ENCODE measurements around the gene DHCR24.

- PRO-cap, result no peak
- RAMPAGE, long total RNA, 4 experiments, result no peak in any of the 4 experiments
Measured at GRCh38 chr1:54226282-54227038, 26.5 kb downstream of the MRPL37 start.

DNA sequence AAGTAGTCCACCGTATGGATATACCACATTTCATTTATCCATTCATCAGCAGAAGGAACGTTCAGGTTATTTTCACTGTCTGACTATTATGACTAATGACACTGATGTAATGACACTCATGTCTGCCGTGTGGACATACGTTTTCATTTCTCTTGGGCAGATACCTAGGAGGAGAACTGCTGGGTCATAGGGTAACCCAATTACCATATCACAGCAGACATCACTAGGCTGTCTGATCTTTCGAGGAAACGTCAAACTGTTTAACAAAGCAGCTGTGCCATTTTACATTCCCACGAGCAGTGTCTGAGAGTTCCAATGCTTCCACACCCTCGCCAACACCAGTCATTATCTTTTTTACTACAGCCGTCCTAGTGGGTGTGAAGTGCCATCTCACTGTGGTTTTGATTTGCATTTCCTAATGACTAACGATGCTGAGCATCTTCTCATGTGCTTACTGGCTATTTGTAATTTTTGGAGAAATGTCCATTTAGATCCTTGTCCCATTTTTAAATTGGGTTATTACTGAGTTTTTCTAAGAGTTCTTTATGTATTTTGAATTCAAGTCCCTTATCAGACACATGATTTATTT lies 31.0 kb downstream of the MRPL37 start:
- PRO-cap, result no peak
- RAMPAGE, long total RNA, 4 experiments, result no peak in any of the 4 experiments

DNA sequence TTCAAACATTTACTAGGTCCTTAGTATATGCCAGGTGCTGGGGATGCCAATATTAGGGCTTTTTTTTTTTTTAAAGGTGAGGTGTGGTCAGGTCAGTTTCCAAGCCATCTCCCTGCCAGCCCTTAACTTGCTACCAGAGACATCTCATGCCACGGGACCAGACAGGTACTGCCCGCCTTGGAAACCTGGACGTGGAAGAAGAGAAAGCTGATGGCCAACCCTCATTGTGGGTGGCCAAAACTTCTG lies 78.2 kb downstream of the MRPL37 start:
- PRO-cap, result no peak
- RAMPAGE, long total RNA, 4 experiments, result no peak in any of the 4 experiments

DNA sequence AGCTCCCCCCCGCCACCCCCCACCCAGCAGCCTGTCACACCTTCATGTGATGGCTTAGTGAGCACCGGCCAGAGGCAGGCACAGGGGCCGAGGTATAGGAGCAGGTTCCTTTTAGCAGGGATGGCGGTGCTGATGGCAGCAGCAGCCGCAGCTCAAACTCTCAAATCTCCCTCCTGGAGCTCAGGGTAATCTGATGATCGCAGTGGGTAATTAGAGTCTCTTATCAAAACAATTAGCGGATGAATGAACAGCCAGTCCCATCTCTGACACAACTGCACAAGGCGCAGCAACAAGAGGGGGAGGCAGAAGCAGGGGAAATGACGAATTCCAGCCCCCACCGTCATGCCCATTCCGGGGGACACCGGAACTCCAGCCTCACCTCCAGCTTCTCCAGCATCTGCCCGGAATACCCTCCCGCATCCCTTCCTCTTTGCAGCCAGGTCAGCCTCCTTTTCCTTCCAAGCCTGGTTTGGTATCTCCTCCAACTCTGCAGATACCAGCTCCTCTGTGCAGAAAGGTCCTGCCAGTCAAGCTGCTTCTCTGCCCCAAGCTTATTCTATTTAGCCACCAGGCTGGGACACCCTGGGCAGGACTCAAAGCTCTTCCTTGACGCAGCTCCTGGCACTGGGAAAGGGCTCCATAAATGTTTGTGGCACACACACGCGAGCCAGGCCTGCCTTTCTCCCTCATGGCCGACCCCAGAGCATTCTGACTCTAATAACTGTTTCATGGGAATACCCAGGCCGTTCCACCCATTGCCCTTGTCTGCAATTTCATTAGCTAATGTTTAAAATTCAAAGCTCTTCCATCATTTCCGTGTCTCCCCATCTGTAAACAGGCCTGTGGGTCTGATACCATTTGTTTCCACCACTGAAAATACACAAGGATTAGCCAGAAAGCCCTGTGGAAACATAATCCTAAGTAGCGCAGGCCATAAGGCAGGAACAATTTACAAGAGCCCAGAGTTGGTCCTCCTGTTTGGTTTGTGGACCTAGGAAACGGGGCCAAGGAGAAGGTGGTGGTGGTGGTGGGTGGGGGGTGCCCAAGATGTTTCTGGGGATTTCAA lies 126.3 kb downstream of the MRPL37 start:
- PRO-cap, result no peak
- RAMPAGE, long total RNA, 4 experiments, result no peak in any of the 4 experiments

- PRO-cap, result no peak
- RAMPAGE, long total RNA, 4 experiments, result no peak in any of the 4 experiments
Measured at GRCh38 chr1:54344663-54345722, 145.0 kb downstream of the MRPL37 start.

- PRO-cap, result no peak
- RAMPAGE, long total RNA, 4 experiments, result no peak in any of the 4 experiments
Measured at GRCh38 chr1:54354931-54355472, 155.0 kb downstream of the MRPL37 start.

DNA sequence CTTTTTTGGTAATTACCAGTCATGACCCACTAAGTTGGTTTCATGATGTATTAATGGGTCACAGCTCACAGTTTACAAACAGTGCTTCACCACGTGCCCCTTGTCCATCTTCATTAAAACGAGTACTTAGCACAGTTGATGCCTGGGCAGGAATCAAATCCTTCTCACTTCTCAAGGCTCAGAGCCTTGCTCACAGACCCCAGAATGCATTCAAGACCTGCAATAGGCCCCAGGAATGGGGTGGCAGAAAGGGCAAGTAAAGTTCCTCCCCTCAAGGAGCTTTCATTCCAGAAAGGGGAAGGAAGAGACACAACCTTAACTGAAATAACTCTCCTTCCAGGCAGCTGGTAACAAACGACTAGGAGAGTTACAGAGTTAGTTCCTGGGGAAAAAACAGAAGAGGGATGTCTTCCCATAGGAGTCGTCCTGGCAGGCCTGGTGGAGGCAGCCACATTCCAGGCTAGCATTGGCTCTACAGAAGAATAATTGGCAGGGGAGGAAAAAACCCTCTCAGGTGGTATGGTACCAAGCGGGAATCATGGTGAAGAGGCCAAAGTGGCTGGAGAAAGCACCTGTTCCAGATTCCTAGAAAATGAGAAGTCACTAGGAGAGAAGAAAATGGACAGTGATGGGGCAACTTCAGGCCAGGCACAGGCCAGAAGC lies 155.4 kb upstream of the ACOT11 start:
- PRO-cap, result no peak
- RAMPAGE, long total RNA, 4 experiments, result no peak in any of the 4 experiments

DNA sequence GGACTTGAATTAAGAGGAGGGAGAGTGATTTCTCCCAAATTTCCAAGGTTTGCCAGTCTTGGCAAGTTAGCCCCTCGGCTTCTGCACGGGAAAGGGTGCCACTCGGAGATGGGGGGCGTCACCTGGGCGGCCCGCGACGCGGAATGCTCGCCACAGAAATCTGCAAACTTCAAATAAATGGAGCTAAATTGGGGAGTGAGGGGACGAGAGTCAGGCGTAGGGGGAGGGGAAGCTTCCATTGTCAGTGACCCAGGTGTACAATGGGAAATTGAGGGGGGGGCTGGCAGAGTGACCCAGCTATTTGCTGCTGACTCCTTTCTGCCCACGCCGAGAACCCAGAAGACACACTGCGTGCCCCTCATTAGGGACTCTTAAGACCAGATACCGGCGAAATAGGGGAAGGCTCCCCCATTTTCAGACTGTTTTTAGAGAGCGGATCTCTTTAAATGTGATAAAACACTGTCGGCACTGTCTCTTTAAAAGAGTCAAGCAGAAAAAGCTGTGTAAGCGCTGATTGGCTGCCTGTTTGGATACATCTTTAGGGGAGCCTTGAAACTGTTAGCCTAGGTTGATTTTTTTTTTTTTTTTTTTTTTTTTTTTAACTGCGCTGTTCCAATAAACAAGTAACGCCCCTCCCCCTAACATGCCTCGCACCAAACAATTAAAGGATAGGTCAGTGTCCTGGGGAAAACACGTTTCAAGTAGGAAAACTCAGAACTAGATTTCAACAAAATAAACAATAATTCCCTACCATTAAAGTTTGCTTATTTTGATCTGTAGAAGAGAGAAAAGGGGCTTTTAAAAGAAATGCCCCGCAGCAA lies 140.6 kb upstream of the ACOT11 start:
- PRO-cap, result no peak
- RAMPAGE, long total RNA, 4 experiments, result no peak in any of the 4 experiments

GRCh38 chr1:54541741-54542864 lies 5.9 kb upstream of the ACOT11 start:
- PRO-cap, result no peak
- RAMPAGE, long total RNA, 4 experiments, result no peak in any of the 4 experiments

DNA sequence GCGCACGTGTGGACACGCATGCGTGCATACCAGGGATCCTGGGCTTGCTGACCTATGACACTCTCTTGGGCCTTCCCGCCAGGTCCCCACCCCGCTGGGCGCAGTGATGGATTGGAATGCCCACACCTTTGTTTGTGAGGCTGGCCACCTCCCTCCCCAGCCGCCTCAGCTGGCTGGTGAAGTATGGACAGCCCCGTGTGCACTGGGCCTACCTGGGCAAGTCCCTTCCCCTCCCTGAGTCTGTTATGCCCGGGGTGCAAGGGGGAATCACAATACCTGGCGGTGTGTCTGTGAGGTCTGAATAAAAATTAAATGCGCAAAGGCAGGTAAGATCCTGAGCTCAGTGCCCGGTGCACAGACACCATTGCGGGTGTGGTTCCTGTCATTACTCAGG lies 4.9 kb downstream of the TTC22 start:
- PRO-cap, result no peak
- RAMPAGE, long total RNA, 4 experiments, result no peak in any of the 4 experiments

GRCh38 chr1:54886254-54887331 lies at the start of gene DHCR24:
TSS of gene DHCR24 (minus strand) at chr1:54887195.
- PRO-cap, result no peak
- RAMPAGE, long total RNA, 4 experiments, result start-site peak on the plus strand in 1 of 4 experiments, at chr1:54886815-54886845 at its widest, 15 reads per replicate; start-site peak on the minus strand in 3 of 4 experiments, at chr1:54887170-54887197 at its widest, 226 to 1,517 reads per replicate

- PRO-cap, result no peak
- RAMPAGE, long total RNA, 4 experiments, result no peak in any of the 4 experiments
Measured at GRCh38 chr1:55275033-55275902, 60.1 kb upstream of the USP24 start.

- PRO-cap, result no peak
- RAMPAGE, long total RNA, 4 experiments, result no peak in any of the 4 experiments
Measured at GRCh38 chr1:55577868-55578294, 362.7 kb upstream of the USP24 start.

DNA sequence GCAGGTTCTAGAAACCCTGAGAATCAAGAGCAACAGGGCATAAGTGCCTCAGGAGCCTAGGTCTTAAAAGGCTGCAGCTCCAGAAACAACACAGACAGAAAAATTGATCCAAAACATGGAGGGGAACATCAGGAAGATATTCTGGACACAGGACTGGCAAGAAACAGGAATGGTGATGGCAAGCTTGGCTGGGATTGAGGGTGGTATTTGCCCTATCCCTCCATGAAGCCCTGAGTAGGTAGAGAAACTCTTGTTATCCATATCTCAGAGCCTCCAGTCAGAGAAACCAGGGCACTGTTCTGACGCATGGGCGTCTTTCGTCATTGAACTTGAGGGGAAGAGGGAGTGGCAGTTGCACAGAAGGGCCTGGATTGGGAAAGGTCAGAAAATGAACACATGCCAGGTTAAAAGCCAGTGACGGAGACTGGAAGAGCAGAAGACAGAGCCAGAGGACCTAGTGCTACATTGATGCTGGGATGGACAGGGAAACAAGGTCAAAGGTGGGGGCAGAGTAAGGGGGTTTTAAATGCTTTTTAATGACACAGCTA lies 516.8 kb downstream of the PLPP3 start:
- PRO-cap, result no peak
- RAMPAGE, long total RNA, 4 experiments, result no peak in any of the 4 experiments

- PRO-cap, result no peak
- RAMPAGE, long total RNA, 4 experiments, result no peak in any of the 4 experiments
Measured at GRCh38 chr1:56180900-56181187, 398.5 kb downstream of the PLPP3 start.

GRCh38 chr1:56331721-56332768 lies 247.3 kb downstream of the PLPP3 start:
- PRO-cap, result no peak
- RAMPAGE, long total RNA, 4 experiments, result no peak in any of the 4 experiments

- PRO-cap, result no peak
- RAMPAGE, long total RNA, 4 experiments, result no peak in any of the 4 experiments
Measured at GRCh38 chr1:56390147-56390509, 189.2 kb downstream of the PLPP3 start.

DNA sequence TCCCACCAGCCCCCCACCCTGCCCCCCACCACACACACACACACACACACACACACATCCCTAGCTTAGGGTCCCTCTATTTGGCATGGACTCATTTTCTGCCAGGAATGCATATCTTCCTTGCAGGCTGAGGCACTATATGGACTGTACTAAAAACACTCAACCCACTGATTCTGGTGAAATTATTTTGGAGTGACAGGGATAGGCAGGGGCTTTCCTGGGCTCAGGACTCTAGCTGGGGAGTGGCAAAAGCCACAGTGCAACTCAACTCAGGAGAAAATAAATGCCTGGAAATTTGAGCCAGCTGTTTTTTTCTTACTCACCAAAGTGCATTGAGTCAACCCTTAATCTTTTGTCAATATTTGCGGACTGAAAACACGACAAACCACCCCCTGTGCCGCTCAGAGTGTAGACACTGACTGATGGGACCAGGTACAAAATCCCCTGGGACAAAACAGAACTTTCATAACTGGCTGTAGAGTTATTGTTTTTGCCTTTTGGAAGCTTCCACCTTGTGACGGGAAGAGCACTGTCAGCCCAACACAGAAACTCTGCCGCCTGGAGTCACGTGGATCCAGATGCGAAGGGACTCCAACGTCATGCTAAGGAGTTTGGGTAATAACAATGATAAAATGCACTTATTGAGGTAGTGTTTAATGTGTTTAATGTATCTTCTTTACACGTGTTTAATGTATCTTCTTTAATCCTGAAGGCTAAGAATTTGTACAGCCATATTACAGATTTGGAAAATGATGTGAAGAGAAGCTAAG lies 164.6 kb downstream of the PLPP3 start:
- PRO-cap, result no peak
- RAMPAGE, long total RNA, 4 experiments, result no peak in any of the 4 experiments

- PRO-cap, result no peak
- RAMPAGE, long total RNA, 4 experiments, result no peak in any of the 4 experiments
Measured at GRCh38 chr1:56495308-56496110, 83.9 kb downstream of the PLPP3 start.

DNA sequence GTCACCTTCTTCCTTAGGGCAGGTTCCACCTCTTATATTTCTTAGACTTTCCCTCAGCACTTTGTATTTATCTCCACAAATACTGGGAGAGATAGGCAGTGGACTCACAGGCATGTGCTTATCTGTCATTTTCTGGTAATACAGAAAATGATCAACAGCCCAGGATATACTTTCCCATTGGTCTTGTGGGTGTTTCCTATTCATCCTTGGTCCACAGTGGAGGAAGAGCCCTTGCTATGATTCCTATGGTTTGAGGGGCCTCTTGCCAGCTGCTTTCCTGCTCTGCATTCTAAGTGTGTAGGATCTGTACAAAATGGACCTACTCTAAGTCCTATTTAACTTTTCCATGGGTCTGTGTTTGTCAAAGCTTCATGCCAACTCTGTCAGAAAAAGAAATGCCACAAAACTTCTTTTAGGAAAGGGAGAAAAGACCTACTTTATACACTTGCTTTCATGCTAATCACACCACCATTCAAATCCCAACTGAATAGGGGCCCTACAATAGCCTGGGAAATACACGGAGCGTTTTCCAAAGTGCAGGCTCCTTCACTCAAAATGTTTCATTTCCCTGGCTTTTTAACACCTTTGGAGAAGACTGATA lies 16.4 kb downstream of the PLPP3 start:
- PRO-cap, result no peak
- RAMPAGE, long total RNA, 4 experiments, result no peak in any of the 4 experiments

Measured in omental fat pad (tissue), 4 donors.